Measurements from ENCODE around the gene UBE2QL1.

- PRO-cap = no peak
Measured at GRCh38 chr5:5421579-5421887, 944 bp upstream of the ICE1 start.

- PRO-cap = no peak
Measured at GRCh38 chr5:5572279-5573289, 150.1 kb downstream of the ICE1 start.

DNA sequence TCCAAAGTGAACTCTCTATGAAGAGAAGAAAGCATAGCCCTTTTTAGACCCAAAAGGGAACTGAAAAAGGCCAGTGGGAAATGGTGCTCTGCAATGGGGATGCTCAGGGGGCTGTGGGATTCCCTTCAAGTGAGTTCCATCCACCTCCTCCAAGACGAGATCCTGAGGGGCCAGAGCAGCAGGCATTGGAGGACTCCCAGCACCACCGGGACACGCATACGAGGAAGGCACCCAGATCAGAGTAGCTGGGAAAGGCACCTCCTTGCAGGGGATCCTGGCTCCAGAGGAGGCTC lies 288.3 kb downstream of the MED10 start:
- PRO-cap = no peak

DNA sequence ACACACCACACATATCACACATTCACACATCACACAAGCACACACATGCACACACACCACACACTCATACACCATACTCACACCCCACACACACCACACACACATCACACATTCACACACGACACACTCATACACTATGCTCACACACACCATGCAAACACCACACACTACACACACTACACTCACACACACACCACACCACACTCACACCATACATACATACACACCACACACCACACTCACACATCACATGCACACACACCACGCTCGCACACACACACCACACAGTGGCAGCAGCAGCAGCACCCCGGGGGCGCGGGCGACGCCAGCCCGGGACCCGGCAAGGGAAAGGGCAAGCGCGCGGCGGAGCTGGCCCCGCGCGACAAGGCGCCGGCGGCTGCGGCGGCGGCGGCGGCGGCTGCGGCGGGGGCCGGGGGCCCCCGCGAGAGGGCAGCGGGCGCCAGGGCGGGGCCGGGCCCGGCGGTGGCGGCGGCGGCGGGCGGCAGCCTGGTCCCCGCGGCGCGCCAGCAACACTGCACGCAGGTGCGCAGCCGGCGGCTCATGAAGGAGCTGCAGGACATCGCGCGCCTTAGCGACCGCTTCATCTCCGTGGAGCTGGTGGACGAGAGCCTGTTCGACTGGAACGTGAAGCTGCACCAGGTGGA lies at the start of gene UBE2QL1:
TSS of gene UBE2QL1 (plus strand) at position 527 of the 665 bp plus-strand sequence.
- PRO-cap = no peak

DNA sequence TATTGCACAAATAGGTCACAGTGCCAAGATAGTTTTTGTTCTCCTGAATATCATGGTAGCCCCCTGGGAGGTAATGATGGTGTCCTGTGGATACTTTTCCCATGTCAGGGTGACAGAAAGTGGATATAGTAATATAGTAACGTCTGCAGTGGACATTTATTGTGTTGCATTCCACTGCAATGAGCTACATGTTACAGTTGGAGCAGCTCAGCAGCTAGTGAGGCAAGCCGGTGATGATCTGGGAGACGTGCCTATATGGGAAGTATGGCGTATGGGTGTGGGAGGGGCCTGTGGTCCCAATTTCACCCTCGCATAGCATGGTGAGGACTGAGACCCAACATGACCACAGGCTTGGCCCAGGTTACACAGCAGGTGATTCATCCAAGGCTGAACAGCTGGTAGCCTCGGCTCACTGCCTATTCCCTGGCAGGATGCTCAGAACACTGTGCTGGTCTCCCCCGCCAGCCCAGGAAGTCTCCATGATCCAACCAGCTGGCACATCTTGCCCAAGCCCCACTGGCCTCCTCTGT lies 81.6 kb downstream of the NSUN2 start:
- PRO-cap = no peak

DNA sequence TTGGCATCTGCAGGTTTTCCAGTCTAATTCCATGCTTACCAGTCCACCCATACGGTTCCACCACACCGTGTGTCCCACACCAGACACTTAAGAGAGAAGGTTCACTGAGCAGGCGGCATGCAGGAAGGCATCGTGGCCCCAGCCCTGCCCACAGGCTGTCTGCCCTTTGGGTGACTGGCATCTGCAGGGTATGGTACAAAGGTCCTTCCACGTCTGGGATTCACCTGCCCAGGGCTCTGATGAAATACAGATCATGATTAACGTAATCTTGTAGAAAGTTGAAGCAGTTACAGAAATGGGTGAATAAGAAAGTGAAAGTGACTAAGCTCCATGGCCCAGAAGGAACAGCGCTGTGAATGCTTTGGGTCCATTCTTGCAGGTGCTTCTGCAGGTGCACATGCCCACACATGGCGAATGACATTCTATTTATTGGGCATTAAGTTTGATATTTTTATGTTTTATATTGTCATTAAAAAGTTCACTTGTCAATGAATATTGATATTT lies 27.1 kb downstream of the SRD5A1 start:
- PRO-cap = no peak

DNA sequence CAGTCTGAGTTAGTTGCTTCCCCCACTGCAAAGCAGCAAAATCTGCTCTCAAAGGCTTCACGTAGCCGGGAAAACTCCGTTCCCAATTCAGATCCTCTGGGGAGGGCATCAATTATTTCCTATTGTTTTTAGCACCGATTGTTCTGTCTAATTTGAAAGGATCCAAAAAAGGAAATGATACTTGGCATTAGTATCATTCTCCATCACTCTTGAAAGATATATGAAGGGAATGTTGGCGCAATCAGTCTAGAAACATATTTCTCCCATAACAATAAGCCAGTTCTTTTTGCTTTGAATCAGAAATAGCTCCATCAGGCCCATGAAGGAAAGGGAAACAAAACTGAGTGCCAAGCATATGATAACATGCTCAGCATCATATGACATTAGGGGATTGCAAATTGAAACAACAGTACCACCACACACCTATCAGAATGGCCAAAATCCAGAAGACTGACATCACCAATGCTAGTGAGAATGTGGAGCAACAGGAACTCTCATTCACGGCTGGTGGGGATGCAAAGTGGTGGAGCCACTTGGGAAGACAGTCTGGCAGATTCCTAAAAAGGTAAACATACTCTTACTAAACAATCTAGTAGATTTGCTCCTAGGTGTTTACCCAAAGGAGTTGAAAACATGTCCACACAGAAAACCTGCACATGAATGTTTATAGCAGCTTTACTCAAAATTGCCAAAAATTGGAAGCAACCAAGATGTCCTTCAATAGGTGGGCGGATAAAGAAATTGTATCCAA lies 39.9 kb downstream of the SRD5A1 start:
- PRO-cap = no peak

DNA sequence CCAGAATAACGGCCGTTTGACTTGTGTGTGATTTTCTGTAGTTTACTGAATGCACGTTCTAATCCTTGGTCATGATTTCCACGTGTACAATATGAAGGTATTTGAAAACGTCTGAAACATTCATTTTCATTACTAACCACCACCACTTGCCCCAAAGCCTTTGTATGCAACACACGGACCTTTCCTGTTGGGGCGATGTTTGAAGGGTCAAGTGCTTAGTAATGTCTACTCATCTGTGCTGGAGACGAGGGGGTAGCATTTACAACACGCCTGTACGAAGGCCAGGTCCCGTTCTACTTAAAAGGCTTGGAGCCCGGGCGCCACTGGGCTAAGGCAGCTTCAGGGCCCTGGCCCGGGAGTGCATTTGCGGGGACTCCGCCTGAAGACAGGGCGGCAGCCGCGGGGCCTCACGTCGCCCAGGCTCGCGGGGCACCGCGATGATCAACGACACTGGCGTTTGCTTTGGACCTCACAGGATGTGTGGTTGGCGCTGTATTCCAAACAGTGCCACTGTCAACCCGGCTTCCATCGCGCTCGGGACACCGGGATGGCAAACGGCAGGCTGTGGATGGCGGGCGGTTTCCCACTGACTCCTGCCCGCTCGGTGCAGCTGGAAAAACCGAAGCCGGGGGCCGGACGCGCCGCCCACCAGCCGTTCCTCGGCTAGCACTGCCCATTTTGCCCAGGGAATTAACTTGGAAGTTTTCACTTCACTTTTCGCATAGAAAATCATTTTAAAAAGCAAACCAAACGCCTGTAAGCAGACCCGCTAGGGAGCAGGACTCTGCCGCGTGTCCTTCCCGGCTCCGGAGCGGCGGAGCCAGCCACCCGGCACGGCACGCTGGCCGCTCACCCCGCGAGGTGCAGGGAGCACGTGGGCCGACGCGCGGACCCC lies 1.0 kb upstream of the TENT4A start:
- PRO-cap = unidirectional peak, plus-strand start at position 300 of the sequence; bidirectional peak, plus-strand start at position 763 of the sequence, minus-strand start at position 537 of the sequence

- PRO-cap = no peak
Measured at GRCh38 chr5:6753725-6754250, 40.6 kb downstream of the TENT4A start.

DNA sequence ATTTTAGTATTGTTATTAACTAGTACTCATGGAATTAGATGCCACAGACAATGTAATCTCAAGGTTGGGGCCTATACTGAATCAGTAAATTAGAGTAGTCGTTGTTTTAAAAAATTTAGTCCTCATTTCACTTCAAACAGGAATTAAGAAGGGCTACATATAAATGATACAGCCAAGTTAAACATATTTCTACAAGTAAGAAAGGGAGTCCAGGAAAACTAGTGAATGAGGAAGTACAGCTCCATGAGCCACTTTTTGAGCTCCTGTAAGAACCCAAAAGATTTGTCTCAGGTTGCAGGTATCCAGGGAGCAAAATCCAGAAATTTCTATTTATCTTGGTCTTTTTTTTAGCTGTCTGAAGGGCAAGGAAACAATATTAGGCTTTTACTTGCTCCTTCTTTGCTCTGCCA lies 200.8 kb downstream of the ADCY2 start:
- PRO-cap = no peak

GRCh38 chr5:8784128-8784623 lies 761.7 kb downstream of the SEMA5A start:
- PRO-cap = no peak

- PRO-cap = no peak
Measured at GRCh38 chr5:9540617-9541366, 5.1 kb downstream of the SEMA5A start.

DNA sequence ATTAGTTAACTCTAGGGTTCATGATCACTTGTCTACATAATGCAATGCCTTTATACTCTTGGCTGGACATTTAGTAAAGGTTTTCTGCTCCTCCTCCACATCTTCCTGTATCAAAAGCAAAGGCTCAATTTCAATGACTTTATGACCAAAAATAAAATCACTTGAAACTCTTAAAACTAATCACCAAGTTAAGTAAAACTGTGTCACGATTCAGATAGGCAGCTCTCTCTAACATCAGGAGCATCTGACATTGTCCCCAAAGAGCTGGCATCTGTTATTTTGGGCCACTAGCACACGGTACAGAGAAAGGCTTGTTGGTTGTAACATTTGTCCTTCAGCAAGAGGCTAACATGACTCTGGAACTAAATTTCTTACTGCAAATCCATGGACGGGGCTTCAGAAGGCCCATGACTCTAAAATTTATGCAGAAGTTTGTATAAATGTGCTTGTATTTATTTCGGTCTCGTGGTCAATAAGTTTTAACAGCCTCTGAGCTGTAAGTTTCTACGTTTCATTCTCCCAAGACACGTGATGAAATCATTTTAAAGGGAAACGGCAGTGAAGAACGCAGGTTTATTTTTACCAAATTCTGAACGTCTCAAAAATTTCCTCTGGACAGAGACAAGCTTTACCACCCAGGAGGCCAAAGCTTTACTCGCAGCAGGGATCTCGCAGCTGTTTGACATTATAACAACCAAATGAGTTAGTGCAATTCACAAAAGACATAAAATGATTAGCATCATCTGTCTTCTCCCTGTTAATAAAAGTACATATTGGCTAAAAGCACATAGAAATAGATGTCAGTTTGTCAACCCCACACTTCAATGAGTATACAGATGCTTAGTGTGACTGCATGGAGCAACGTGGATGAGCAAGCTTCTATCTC lies 2.8 kb downstream of the SEMA5A start:
- PRO-cap = no peak

DNA sequence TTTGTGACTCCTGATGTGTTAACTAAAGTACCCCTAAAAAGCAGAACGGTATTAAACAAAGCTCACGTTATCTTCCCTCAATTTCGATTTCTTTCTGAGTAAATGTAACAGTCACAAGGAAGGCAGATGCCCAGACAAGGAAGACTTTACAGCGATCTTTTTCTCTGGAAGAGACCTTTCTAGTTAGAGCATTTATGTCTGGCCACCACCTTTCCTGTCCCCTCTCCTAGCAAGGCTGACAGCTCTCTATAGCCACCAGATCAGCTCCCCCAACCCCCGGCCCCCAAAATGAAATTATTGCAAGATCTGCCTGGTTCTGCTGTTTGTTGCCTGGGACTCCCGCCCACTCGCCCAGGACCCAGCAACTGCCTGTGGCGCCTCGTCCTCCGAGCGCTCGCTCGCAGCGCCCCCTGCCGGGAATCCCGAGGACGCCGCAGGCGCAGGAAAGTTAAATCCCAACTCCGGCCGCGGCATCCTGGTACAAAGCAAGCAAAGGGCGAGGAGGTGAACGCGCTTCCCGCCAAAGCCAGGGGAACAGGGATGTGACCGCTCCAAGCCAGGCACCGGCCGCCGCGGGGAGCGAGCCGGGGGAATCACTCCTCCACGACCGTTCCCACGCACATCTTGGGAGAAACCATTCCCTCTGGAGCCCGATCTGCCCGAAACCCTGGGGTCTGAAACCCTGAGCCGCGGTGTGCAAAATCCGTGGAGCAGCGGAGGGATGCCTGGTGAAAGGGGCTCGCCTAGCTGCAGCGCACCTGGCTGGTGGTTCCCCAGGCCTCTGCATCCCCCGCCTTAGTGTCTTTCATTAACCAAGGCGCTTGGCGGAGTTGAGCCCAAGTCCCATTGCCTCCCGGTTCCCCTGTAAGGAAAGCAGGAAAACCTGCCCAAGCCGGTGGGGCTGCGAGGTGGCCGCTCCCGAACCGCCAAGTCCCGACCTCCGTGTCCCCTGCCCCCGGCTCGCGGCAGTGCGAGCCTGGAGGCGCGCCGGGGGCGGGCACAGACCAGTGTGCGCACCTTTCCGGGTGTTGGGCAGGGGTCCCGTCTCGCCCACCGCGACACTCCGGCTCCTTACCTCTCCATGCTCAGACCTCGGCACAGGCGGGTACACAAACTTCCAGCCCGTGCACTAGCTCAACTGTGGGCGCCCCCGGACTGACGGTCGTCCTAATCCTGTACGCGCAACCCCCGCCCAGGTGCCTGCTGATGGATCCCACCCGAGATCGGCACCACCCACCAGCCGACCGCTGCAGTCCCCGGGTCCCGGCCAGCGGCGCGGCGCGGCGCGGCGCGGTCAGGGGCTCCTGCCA lies 1.2 kb downstream of the SEMA5A start:
- PRO-cap = no peak

DNA sequence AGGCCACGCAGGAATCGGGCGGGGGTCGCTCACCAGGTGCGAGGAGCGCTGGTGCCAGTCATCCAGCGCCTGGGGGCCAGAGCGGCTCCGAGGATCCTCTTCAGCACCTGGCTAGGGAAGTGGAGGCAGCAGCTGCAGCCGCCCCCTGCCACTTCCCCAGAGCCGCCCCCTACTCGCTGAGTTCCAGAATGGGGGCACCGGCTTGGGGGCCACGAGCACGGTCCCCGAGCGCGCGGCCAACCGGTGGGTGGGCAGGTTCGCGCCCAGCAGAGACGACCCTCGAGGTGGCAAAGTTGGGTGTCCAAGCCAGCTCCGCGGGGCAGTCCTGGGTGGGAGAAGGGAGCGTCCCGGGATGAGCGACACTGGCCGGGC lies 338 bp downstream of the SEMA5A start:
- PRO-cap = no peak

- PRO-cap = no peak
Measured at GRCh38 chr5:10266102-10266749, 16.1 kb downstream of the CCT5 start.

DNA sequence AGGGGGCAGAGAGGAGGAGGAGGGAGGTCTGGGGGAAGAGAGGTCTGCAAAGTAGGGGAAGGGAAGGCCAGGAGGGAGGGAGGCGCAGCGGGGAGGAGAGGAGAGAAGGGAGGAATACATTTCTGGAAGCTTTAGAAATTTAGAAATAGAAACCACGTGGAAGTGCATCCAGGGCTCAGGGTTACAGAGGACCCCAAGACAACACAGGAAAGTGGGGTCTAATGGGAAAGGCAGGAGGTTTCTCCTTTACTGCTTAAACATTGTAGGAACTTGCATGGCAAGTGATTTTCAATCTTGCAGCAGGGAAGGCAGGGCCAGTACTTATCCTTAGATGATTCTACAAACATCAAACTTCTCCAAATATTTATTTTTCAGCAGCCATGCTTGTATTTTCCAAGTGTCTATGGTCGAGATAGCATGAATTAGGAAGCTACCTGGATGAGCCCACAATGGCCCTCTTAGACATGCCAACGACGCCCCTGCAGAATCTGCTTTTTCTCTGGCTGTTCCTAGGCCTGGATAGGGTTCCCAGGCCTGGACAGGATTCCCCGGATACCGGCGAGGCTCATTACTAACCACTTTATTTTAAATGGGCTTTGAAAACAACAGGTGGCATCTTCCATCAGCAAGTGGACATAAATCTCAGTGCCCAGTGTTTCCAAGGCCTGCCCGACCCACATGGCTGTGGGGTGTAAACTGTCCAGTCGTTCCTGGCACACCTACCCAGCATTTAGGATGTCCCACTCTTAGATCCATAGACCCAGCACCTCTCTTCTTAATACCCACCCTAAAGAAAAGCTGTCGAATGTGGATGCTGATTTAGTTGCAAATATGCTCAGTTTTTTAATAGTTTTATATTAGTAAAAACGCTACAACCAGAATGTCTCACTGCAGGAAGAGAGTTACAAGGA lies 1.1 kb downstream of the CMBL start:
- PRO-cap = no peak

DNA sequence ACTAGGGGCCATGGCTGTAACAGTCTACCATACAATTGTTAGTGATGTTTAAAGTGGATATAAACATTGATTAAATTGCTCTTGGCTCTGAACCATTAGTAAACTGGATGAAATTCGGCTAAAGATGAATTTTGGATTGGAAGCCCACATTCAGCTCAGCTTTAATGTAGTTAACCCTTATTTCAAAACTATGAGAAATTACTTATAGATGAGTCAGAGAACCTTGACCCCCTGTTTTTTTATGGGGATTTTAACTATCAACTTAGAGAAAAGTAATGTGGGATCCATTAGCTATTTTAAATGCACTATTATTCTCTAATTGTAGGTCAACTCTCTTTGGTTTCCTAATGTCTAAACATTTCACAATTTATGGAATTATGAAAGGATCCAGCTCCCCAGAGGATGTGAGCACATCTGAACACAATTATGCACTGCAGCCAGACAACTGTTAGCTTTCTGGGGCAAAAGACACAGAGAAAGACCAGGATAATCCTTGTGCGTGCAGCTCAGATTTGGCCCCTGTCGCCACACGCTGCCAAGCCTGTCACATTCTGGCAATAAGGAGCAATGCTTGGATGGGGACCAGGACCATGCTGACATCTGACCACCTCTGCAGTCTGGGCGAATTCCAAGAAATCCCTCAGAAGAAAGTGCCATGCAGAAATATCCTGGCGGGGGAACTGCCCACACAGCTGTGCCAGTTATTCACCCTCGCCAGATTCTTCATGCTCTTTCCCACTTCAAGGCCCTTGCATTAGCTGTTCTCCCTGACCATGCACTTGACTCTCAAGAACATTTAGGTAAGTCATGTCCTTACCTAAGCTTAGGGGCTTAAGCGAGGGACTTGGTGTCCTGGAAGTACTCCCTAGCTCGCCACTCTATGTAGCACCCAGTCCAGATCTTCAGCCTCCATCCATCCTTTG lies 22.2 kb upstream of the CMBL start:
- PRO-cap = no peak

- PRO-cap = no peak
Measured at GRCh38 chr5:10375782-10376389, 22.4 kb downstream of the MARCHF6 start.

GRCh38 chr5:10457814-10458282 lies 16.2 kb downstream of the ROPN1L start:
- PRO-cap = no peak